Paraaortic lymph node (tissue), 1 donor: ENCODE data around the genes ELOVL4, NT5E and SNX14.

DNA sequence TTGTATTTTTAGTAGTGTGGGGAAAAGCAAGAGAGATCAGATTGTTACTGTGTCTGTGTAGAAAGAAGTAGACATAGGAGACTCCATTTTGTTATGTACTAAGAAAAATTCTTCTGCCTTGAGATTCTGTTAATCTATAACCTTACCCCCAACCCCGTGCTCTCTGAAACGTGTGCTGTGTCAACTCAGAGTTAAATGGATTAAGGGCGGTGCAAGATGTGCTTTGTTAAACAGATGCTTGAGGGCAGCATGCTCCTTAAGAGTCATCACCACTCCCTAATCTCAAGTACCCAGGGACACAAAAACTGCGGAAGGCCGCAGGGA lies 8.6 kb upstream of the IRAK1BP1 start:
- PRO-cap = no peak

GRCh38 chr6:78997322-78997945 lies 80.6 kb downstream of the PHIP start:
- PRO-cap = no peak

DNA sequence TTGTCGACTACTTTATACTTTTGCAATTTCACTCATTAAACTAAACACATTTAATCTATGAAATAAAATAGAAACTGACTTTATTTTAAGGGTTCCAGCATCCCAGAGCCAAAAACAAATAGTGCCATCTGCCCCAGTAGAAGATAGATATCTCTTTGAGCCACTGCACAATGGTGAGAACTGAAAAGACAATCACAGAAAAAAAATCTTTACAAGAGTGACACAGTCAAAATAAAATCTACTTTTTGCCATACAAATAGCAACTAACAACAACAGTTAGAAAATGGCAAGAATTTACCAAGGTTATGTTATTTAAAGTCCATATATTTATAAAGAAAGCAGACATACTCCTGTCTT lies 52.6 kb downstream of the PHIP start:
- PRO-cap = no peak

GRCh38 chr6:79078407-79079150 lies 525 bp upstream of the PHIP start:
- PRO-cap = bidirectional peak, plus-strand start at chr6:79078614, minus-strand start at chr6:79078200

DNA sequence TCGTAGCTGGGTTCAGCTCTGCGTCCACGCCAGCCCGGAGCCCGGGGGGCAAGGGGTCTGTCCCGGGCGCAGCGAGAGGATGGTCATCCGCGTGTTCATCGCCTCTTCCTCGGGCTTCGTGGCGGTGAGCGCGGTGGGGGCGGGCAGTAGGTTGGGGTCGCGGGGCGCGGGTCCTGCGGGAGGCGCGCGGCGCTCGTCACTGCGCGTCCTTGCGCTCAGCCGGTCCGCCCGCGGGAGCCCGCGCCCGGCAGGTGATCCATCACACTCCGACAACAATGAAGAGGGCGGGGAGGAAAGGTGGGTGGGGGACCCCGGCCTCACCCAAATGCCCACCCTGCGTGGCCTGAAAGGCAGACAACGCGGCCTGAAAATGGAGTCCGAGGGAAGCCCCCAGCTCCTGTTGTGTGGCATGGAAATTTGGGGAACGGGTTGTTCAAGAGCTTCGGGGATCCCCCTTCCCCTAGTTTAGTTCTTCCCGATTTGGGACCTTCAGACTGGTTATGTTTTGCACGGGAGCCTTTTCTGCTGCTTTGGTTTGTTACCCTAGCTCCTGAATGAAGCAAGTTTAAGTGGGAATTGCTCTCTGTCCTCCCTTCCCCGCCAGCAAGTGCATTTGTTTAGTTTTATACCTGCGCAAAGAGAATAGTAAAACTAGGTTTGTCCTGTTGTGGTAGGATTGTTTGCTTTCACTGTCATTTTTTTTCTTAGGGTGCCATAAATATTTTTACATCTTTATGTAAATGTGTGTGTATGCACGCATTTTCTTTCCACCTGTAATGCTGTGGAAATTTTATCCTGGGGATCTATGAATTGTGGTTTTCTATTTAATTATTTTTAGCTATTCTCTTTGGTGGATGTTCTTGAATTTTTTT lies 490 bp downstream of the SH3BGRL2 start:
- PRO-cap = bidirectional peak, plus-strand start at position 492 of the sequence, minus-strand start at position 211 of the sequence

- PRO-cap = bidirectional peak, plus-strand start at chr6:79947658, minus-strand start at chr6:79947551
These were observed at the start of gene ELOVL4 for GRCh38 chr6:79947321-79948015. ELOVL4 (minus strand) TSS chr6:79947553.

DNA sequence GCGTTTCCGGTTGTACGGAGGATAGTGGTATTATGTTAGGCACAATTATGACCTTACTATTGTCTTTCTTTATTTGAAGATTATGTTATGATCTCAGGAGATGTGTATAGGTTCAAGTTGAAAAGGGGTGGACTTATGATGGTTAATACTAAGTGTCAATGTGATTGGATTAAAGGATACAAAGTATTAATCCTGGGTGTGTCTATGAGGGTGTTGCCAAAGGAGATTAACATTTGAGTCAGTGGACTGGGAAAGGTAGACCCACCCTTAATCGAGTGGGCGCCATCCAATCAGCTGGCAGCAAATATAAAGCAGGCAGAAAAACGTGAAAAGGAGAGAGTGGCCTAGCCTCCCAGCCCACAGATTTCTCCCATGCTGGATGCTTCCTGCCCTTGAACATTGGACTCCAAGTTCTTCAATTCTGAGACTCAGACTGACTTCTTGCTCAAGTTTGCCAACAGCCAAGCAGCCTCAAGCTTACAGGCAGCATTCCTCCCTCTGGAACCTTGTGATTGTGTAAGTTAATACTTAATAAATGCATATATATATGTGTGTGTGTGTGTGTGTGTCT lies 284.2 kb downstream of the BCKDHB start:
- PRO-cap = no peak

DNA sequence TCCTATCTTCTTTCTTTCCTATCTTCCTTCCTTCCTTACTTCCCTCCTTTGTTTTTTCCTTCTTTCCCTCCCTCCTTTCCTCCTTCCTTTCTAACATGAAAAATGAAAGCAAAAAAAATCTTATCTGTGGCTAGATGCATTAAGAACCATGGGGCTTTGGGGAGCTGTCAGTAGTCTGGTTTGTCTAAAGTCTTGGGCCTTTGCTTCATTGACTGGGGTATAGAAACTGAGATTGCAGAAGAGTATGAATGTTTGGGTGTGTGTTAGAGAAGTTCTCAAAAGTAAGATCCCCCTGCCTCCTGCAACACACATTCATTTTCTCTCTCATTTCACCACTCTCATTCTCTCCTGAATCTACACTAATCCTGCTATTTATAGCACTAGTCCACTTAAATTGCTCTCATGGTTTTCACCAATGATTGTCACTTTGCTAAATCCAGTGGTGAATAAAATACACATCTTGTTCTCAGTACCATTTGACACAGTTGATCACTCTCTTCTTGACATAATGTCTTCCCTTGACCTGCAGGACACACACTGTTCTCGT lies 32.2 kb downstream of the TENT5A start:
- PRO-cap = no peak

- PRO-cap = no peak
These were observed 102.6 kb downstream of the IBTK start for GRCh38 chr6:82144965-82145389.

- PRO-cap = no peak
These were observed 33.2 kb downstream of the IBTK start for GRCh38 chr6:82214254-82214815.

- PRO-cap = no peak
These were observed 28.2 kb upstream of the ME1 start for GRCh38 chr6:83459080-83459347.

DNA sequence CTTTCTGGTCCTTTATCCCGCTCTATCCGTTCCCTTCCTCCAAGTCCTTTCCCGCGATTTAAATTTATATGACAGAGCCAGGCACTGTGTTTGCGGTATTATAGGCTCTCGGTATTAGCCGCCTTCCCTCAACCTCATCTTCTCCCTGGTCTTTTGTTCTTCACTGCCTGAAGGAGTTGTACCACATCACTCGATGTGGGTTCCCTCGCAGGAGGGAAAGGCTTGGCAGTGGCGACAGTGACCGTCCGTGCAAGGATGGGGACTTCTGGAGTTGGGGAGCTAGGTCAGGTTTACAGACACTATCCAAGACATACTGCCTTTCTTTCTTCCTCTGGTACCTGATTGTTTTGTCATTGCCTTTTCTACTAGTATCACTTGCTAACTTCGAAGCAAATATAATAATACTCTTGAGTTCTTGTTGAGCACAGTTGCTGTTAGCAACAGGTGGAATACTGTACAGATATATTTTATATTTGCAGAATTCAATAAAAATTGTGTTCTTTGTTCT lies 631 bp downstream of the CYB5R4 start:
- PRO-cap = no peak

DNA sequence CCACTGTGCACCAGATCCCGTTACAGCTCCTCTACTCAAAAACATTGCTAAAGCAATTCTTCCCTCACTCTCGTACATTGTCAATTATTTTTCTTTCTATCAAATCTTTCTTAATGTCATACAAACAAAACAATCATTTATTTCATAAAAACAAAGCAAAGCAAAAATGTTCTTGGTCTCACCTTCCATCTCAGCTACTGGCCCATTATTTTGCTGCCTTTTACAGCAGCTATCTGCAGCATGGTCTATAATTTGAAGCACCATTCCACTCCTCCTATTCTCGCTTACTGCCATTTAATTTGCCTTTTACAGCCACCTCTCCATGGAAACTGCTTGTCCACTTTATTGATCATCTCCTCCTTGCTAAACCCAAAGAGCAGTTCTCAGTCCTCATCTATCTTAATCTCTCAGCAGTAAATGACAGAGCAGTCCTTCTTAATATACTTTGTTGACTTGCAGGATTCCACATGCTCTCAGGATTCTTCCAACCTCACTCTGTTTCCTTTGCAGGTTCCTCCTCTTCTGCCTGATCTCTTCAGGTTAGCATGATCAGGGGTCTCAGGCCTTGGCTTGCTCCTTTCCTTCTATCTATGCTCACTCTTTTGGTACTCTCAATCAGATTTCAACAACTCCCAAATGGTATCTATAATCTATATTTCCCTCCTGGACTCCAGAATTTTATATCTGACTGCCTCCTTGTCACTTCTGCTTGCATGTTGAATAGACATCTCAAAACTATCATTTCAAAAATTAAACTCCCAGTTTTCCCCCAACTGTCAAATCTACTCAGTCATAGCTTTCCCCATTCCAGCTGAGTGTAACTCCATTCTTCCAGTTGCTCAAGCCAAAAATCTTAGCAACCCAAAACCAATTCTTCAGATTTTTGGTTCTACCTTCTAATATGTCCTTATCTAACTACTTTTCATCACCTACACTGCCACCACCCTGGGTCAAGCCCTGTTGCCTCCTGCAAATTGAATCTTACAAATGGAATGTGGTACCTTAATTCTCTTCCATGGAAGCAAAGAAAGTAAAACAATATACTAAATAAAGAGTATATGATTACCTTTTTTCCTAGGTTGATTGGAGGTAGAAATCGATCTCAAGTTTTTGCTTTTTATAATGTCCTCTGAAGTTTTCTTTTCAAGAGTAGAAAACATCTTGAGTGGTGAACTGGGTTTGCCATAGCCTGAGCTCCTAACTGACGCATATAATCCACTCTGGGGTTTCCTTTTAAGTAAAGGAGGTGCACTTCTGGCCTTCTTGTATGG lies 42.9 kb downstream of the CEP162 start:
- PRO-cap = no peak

GRCh38 chr6:84777850-84778277 lies 13.5 kb upstream of the TBX18 start:
- PRO-cap = no peak

- PRO-cap = no peak
These were observed 60.6 kb upstream of the NT5E start for GRCh38 chr6:85389037-85389837.

GRCh38 chr6:85404114-85404540 lies 45.8 kb upstream of the NT5E start:
- PRO-cap = no peak

- PRO-cap = bidirectional peak, plus-strand start at chr6:85450044, minus-strand start at chr6:85449959; unidirectional peak, plus-strand start at chr6:85450348; bidirectional peak, plus-strand start at chr6:85450730, minus-strand start at chr6:85450658
These were observed at the start of gene NT5E for GRCh38 chr6:85449817-85450860. NT5E (plus strand) TSS chr6:85450083.

- PRO-cap = bidirectional peak, plus-strand start at chr6:85593610, minus-strand start at chr6:85593556; bidirectional peak, plus-strand start at chr6:85593952, minus-strand start at chr6:85593811; bidirectional peak, plus-strand start at chr6:85594059, minus-strand start at chr6:85594097
These were observed at the start of gene SNX14 for GRCh38 chr6:85593375-85594388. SNX14 (minus strand) TSS chr6:85593858.

- PRO-cap = no peak
These were observed 18.2 kb upstream of the SNX14 start for GRCh38 chr6:85611479-85612681.

DNA sequence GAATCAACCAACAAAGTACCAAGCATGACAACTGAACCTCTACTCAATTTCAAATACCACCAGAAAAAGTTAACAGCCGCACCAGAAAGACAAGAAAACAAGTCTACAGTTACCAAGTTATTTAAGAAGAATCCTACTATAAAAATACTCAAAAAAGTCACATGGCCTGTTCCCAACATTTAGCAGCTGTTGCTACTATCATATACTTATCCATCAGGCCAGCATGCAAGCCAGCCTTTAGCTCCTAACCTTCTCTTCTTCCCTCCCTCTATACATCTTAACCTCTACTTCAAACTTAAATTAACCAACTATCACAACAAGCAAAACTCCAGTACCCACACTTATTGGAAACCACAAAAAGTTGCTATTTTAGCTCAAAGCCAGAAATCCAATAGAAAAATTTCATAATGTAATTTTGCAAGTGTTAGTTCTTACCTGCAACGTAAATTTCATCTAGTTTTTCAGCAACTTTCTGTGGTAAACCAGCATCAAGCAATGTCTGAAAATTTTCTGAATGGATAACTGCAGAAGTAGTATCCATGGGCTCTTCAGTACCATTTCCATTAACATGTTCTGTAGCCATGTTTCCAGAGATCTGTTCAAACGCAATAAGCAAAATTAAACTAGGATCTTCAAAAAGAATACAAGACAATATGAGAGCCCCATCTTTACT lies 1.7 kb downstream of the SYNCRIP start:
- PRO-cap = no peak